Calu3 (cell line): ENCODE measurements around a stretch of chr18.

DNA sequence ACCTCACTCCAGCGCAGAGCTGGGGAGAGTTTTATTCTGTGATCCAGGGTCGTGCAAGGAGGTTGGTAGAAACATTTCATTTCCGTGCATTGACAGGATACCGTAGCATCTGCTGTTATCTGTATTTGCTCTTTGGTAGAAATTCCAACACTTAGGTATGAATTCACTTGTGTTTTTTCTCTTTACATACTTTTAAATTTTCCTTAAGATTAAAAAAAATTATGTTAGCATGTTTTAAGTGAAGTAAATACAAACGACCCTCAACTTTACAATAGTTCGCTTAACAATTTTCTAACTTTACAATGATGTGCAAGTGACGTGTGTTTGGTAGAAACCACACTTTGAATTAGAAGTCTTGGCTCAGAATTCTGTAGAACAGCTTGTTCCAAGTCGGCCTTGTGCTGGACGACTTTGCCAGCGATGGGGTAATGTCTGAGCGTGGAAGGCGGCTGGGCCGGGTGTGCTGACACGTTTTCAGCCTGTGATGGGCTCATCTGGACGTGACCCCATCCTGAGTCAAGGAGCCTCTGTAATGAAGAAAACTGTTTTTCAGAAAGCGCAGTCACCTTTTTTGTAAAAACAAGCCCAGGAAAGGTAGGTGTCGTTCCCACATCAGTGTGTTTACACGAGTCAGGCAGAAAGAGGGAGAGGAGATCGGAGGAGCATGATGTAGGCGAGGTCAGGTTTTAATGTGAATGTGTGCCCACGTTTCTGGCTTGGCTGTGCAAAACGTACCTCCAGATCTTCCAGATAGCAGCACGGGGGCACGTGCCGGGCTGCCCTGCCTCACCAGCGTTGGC, 54.3 kb downstream of the CTDP1 start:
- PRO-cap = no peak

GRCh38 chr18:79749580-79750022, 48.1 kb upstream of the KCNG2 start:
- PRO-cap = no peak

DNA sequence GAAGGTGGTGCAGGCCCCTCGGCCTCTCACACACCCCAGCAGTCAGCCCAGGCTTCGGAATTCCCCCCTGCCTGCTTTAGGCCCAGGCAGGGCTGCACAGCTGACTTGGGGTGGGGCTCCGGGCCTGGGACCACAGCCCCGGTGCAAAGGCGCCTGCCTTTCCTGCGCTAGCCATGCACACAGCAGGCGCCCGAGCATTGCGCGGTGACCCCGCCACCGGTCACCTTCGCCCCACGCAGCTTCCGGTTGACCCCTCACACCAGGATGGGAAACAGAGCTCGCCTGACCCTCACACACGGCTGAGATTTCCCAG, 46.1 kb downstream of the SLC66A2 start:
- PRO-cap = no peak

GRCh38 chr18:79912328-79913637, 38.7 kb downstream of the SLC66A2 start:
- PRO-cap = no peak

- PRO-cap = no peak
Observed at GRCh38 chr18:79916585-79917216, 34.8 kb downstream of the SLC66A2 start.

DNA sequence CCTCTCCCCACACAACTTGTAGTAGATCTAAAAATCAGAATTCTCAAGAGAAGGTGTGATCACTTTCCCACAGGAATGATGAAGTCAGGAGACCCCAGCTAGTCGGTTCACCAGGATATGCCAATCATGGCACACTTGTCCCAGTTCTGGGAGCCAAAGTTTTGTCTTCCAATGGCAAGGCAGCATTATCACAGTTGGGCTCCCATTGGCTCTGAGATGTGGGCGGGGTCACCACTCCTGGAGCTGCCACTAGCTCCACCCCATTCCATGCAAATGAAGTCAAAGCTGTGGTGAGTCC, 453 bp upstream of the ADNP2 start:
- PRO-cap = bidirectional peak, plus-strand start outside the sequence, minus-strand start at position 126 of the sequence

GRCh38 chr18:80172055-80172506, 63.0 kb downstream of the ADNP2 start:
- PRO-cap = no peak

GRCh38 chr18:80193749-80194452, 53.4 kb downstream of the PARD6G start:
- PRO-cap = no peak

DNA sequence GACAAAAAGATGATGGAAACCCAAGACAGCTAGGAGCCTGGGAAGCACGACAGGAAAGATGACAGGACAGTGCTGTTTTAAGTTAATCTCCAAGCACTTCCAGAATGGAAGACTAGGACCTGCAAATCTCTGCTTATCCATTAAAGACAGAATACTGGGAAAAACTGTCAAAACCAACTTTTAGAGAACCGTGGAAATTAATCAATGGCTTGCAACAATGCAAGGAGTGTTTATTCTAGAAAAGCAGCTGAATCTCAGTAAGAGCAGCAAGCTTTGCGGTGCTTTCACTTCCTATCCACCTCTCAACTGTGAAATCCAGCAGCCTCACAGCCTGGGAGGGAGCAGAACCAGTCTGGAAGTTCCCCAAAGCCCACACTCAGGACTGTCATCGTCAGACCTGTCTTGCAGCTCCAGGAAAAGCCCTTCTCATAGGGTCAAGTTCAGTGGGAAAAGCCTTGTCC, 37.2 kb downstream of the PARD6G start:
- PRO-cap = no peak